NALM6 (cell line): ENCODE measurements around a stretch of chr21.

GRCh38 chr21:37364679-37365191, 1.8 kb upstream of the DYRK1A start:
- PRO-cap, result no peak

DNA sequence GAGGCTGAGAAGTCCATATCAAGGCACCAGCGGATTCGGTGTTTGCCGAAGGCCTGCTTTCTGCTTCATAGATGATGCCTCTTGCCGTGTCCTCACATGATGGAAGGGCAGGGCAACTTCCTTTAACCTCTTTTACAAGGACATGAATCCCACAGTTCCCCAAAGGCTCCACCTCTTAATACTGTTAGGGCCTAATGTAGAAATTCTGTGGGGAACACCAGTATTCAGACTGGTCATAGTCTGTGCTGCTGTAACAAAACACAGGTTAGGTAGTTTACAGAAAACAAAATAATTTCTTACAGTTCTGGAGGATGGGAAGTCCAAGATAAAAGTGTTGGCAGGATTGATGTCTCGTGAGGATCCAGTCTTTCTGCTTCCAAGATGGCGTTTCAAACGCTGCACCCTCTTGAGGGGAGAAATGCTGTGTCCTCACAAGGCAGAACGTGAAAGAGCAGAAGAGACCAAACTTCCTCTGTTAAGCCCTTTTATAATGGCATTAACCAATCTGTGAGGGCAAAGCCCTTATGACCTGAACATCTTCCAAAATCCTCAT, 26.0 kb downstream of the DYRK1A start:
- PRO-cap, result no peak

DNA sequence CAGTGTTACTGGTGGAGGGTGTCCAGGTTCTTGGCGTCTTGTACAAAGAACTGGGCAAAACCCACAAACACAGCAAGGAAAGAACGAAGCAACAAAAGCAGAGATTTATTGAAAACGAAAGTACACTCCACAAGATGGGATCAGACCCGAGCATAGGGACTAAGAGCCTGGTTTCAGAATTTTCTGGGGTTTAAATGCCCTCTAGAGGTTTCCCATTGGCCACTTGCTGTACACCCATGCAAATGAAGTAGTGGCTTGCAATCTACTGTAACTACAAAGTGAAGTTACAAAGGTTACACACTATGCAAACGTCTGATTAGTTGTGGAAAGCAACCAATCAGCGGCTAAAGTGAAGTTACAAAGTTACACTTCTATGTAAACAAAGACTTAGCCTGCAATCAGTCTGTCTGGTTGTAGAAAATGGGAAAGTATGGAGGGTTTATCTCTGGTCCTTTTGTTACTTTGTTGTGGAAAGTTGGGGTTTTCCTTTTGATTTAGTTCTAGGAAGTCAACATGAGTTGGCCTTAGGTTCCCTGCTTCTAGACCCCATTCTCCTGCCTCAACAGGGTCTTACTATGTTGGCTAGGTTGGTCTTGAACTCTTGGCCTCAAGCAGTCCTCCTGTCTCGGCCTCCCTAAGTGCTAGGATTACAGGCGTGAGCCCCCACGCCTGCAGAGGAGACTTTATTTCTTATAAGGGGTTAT, 199.3 kb downstream of the DYRK1A start:
- PRO-cap, result no peak

- PRO-cap, result no peak
These were observed 200.7 kb downstream of the DYRK1A start for GRCh38 chr21:37567128-37567831.

- PRO-cap, result no peak
These were observed 271.6 kb downstream of the KCNJ6 start for GRCh38 chr21:37644657-37645032.

- PRO-cap, result no peak
These were observed 60.4 kb downstream of the KCNJ6 start for GRCh38 chr21:37855802-37856215.

- PRO-cap, result no peak
These were observed 50.2 kb downstream of the KCNJ6 start for GRCh38 chr21:37865898-37866702.

- PRO-cap, result no peak
These were observed 167.0 kb upstream of the KCNJ15 start for GRCh38 chr21:38089676-38090250.

DNA sequence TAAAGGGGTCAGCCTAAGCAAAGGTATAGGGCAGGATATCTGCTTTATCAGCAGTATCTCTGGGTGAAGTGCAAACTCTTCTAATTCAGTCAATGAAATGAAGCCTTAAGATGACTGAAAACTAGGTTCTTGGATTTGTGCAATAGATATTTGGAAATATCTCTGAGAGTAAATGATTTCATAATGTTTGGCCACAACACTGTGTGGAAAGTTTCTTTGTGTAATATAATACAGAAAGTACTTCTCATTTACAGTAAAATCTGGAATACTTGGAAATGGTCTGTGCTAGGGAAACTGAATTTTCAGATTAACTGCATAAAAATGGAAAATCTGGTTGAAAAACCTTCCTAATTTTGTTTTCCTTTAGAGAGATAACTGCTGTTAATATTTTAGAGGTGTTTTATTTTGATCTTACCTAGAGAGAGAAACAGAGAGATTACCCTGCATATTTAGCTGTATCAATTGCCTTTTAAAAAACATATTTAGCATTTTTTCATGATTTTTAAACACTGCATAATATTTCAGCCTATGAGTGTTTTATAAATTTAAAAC, 26.3 kb downstream of the KCNJ15 start:
- PRO-cap, result no peak

GRCh38 chr21:38493734-38494548, 4.3 kb downstream of the ERG start:
- PRO-cap, result unidirectional peak, plus-strand start at chr21:38494296; bidirectional peak, plus-strand start at chr21:38494350, minus-strand start at chr21:38494325

GRCh38 chr21:38660208-38661241, 145.2 kb upstream of the ETS2 start:
- PRO-cap, result no peak

DNA sequence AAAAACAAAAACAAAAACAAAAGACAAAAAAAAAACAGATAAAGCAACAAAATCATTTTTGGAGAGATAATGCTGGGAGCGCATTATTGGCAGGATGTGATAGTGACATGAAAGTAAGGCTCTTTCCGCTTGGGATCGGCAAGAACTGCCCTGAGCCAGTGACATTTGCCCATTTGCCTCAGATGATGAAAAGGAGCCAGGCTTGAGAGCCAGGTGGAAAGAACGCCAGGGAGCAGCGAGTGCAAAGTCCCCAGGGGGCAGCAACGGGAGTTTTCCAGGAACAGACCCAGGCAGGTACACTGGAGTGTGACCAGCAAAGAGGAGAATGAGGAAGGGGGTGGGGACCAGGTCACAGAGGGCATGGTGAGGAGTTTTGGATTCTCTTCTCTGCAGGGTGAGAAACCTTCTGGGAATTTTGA, 10.8 kb upstream of the ETS2 start:
- PRO-cap, result no peak

- PRO-cap, result no peak
These were observed 10.2 kb upstream of the ETS2 start for GRCh38 chr21:38795537-38795909.

DNA sequence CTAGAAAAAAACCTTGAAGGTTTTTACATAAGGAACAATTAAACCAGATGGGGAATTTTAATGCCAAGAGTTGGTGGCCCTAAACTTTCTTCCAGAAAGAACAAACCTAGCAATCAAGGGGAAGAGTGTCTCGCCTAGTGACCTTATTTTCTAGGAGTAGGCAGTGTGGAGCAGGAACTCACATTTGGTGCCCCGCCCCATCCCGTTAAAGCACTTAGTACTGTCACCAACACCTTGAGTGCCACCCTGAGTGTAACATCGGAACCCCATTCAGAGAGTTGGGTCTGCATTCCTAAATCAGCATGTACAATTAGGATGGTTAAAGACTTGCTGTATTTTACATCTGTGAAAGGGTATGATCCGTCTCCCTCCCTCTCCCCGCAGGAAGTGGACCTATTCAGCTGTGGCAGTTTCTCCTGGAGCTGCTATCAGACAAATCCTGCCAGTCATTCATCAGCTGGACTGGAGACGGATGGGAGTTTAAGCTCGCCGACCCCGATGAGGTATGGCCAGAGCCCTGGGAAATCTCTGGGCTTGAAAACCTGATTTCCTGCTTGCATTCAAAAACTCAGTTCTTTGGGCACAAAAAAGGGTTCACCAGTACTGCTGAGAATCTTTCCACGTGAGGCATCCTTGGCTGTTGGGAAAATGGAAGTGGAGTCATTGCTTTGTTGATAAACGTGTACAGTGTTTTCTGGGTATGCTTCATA, 15.6 kb downstream of the ETS2 start:
- PRO-cap, result no peak

DNA sequence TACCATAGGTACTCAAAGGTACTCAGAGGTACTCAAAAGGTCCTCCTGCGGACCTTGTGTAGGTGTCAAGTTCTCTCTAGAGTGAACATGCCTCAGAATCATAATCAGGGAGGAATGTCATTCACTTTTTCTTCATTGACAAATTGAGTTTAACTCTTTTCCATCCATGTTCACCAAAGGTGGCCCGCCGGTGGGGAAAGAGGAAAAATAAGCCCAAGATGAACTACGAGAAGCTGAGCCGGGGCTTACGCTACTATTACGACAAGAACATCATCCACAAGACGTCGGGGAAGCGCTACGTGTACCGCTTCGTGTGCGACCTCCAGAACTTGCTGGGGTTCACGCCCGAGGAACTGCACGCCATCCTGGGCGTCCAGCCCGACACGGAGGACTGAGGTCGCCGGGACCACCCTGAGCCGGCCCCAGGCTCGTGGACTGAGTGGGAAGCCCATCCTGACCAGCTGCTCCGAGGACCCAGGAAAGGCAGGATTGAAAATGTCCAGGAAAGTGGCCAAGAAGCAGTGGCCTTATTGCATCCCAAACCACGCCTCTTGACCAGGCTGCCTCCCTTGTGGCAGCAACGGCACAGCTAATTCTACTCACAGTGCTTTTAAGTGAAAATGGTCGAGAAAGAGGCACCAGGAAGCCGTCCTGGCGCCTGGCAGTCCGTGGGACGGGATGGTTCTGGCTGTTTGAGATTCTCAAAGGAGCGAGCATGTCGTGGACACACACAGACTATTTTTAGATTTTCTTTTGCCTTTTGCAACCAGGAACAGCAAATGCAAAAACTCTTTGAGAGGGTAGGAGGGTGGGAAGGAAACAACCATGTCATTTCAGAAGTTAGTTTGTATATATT, 17.0 kb downstream of the ETS2 start:
- PRO-cap, result no peak

- PRO-cap, result no peak
These were observed 91.7 kb downstream of the ETS2 start for GRCh38 chr21:38897411-38897915.

DNA sequence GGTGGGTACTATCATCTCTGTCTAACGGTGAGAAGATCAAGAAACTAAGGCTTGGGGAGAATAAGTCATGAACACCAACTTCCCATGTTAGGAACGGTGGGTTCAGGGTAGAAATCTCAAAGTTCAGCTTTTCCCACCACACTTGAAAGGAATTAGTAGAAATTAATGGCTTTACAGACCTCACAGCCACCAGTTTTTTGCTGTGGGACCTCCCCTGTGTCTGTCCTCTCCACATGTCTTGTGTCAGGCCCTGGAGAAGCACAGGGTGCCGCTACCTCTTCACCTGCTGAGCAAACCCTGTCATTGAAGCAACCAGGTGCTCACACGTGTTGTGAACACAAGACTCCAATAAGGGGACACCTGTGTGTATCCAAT, 148.6 kb downstream of the ETS2 start:
- PRO-cap, result no peak

DNA sequence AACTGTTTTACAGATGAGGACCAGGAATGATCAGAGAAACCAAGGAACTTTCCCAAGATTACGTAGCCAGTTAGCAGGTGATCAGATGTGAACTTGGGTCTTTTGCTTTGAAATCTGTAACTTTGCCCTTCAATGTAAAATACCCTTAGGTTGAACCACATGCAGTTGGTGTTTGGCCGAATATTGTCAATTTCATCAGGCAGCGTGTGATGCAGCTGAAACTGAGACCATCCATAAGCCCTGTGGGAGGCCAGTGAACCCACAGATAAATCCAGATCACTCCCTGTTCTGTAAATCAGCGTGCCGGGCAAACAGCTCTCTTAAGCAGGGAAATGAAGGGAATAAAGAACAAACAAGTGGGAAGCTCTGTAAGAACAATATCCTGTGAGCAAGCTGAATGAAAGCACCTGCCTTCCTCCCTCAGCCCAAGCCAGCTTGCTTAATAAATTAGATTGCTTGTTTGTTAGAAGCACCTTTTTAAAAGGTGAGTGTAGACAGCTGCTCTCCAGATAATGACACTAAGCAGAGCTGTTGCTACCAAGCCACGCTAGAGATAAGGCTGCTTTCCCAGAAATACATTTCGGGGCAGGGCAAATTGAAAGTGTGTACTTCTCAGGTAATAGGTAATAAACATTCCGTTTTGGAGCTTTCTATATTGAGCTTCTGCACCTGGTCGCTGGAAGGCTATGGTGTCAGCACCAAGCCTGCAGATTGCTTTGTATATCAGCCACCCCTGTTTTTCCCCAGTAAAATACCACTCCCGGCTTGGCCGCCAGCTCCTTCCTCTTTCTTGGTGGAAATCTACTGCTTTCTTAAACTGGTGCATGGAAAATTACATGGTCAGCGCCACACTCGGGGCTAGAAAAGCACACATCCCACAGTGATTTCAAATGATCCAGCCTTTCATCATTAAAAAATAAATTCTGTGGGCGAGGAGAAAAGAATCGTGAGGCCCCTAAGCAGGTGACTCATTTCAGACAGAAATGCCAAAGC, 151.1 kb downstream of the ETS2 start:
- PRO-cap, result no peak

DNA sequence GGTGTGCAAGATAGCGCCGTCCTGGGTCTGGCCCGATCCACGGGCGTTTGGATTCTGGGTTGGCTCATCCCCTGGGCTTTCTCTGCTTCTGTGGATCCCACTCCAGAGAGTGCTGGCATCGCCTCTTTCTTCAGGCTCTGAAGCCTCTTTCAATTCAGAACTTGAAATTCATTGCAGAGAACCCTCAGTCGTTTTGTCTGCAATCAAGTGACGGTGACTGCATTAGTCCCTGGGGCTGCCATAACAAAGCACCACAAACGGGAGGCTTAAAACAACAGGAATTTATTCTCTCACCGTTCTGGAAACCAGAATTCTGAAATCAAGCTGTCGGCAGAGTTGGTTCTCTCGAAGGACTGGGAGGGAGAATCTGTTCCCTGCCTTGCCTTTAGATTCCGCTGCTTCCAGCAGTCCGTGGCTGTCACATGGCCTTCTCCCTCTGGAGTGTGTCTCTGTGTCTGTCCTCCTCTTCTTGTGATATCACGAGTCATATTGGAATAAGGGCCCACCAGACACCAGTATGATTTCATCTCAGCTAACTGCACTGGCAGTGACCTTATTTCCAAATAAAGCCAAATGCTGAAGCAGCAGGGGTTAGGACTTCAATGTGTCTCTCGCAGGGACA, 181.7 kb downstream of the ETS2 start:
- PRO-cap, result bidirectional peak, plus-strand start at position 222 of the sequence, minus-strand start at position 142 of the sequence; bidirectional peak, plus-strand start outside the sequence, minus-strand start at position 445 of the sequence

DNA sequence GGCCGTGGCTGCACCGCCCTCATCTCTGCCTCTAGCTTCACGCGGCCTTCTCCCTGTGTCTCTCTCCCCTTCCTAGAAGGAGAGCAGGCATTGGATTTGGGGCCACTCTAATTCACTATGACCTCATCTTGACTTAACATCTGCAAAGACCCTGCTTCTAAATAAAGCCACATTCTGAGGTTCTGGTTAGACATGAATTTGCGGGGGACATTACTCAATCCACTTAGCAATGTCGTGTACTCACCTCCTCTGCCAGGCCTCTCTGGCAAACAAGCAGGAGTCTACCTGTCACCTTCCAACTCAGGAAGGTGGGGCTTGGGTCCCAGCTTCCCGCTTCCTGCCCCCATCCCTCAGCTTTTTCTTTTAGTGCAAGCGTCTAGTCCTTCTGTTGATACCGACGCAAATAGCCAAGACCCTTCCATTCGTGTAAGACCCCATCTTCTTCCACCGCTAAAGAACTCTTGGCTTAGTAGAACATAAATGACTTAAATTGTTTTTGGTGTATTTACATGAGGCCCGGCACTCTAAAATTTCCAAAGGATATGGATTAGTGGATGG, 177.8 kb downstream of the PSMG1 start:
- PRO-cap, result no peak